ENCODE data around the genes PSPN and GTF2F1.

DNA sequence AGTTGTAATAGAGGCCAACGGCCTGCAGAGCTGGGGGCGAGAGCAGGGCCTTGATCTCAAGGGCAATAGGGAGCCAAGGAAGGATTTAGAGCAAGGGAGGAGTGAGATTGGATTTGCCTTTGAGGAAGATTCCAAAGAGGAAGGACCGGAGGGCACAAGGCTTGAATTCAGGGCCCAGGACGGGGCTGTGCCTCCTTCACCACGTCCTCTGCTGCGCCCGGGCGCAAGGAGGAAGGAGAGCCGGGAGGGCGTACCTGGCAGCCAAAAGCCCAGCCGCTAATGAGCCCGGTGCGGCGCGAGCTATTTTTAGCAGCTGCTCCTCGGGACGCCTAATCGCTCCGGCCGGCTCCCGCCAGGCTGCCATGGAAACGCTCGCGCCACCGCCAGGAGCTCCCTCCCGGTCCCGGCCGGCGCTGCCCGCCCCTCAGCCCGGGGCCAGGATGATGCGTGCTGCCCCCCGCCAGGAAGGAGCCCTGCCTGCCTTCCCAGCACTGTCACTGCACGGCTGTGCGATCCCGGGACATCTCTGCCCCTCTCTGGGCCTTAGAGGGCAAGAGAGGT lies 81.2 kb downstream of the ZNRF4 start:
- RRBS, 2 experiments = 2% methylated on average over 29 of the region's 36 CpGs

DNA sequence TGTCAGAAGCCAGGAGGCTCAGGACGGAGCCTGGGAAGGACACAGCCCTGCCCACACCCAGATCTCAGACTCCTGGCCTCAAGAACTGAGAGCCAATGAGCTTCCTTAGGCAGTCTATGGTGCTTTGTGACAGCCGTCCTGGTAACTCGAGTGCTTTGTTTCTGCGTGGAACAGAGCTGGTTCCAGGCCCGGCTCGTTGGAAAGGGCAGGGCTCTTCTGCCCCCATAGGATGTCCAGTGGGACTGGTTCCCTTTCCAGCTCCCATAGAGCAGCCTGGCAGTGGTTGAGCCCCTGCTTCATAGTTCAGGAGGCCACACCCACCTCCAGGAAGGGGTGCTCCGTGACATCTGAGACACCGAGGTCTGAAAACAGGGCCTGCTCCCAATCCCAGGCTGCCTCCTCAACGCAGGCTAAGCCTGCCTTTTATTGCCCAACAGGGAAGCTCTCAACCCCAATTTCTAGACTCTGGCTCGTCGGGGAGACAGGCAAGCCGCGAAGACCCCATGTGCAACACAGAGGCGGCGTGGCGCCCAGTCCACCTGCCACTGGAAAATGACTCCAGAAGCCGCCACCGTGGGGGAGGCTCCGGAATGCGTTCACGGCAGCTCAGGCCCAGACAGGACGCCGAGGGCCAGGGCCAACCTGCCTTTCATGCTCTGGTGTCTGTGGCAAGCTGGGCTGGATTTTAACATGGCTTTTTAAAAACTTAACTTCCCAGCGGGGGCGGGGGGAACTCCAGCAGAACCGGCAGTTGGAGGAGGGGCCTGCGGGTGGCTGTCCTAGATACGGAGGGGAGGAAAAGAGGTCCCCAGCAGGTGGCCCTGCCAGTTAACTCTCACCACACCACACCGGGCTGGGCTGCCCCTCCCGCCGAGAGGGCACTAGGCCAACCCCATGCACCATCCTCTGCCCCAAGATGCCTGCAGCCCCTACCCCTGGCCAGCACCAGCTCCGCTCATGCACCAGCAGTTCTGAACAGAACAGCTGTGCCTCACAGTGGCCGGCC lies 37.0 kb downstream of the SAFB2 start:
- RRBS, 2 experiments = 3 to 7% methylated on average over 3 to 4 of the region's 33 CpGs

- RRBS, 2 experiments = no CpG with 5 or more reads among the region's 20 CpGs
Observed at GRCh38 chr19:5623425-5623563, 411 bp downstream of the SAFB start.

GRCh38 chr19:5623876-5624766 lies 1.2 kb downstream of the SAFB start:
- RRBS, 2 experiments = 2% methylated on average over 5 of the region's 28 CpGs

DNA sequence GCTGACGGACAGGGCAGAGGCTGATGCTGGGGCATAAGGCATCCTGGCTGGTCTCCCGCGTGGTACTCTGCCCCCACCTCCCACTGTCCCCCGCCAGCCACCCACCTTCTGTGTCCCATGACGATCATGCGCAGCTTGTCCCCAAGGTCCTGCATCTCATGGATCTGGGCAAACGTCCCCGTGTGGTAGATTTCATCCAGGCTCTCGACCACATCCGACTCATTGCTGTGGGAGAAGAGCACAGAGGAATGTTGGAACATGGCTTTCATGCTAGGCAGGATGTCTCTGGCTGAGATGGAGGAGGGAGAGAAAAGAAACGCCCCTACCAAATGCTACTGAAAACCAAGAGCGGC lies 6.9 kb downstream of the LONP1 start:
- RRBS, 2 experiments = no CpG with 5 or more reads among the region's 12 CpGs

- RRBS, 2 experiments = no CpG with 5 or more reads among the region's 9 CpGs
Observed at GRCh38 chr19:5714016-5714565, 5.9 kb downstream of the LONP1 start.

DNA sequence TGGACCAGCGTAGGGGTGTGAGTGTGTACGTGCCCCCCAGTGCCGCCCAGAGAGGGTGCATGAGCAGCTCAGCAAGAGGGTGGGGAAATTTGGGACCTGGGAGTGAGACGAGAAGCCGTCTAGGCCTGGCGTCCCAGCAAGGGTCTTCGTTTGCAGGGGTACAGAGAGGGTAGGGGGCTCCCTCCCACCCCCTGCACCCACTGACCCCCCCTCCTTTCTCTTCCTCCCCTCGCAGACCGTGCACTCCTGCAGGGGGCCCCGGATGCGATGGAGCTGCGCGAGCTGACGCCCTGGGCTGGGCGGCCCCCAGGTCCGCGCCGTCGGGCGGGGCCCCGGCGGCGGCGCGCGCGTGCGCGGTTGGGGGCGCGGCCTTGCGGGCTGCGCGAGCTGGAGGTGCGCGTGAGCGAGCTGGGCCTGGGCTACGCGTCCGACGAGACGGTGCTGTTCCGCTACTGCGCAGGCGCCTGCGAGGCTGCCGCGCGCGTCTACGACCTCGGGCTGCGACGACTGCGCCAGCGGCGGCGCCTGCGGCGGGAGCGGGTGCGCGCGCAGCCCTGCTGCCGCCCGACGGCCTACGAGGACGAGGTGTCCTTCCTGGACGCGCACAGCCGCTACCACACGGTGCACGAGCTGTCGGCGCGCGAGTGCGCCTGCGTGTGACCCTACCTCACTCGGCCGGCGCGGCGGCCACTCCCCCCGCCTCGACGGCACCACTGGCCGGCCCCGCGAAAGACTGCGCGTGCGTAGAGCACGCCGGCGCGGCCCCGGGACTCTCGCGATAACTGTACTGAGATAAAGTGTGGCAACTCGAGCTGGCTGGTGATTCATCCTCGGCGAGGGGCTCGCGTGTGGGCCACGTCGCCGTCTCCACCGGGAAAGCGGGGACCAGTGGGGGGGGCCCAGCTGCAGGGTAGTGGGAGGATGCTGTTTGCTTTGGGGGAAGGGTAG lies 11.7 kb downstream of the FUT6 start:
- RRBS, 2 experiments = 2 to 3% methylated on average over 29 to 36 of the region's 111 CpGs

GRCh38 chr19:5847747-5848623 lies 8.5 kb upstream of the FUT6 start:
- RRBS, 2 experiments = no CpG with 5 or more reads among the region's 15 CpGs

DNA sequence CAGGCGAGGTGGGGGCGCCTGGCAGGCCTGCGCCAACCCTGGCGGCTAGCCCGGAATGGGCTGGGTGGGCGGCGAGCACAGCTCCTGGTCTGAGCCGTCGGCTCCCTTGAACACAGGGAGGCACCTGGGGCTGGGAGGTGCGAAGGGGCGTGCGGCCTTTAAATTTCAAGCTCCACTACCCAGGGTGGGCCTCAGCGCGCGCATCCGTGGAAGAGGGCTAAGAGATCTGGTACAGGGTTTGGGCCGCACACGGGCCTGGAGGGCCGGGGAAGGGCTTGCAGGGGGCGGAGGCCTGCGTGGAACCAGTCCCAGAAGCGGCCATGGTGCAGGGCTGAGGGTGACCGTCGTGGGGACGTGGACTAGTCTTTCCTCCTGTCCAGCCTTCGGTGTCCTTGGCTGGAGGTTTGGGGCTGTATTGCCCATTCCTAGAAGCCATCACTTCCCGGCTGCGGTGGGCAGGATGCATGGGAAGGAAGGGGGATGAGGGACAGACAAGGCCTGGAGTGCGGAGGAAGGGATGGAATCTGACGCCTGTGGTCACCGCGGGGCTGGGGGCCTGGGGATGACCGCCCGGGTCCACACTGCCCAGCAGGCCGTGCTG lies 11.4 kb downstream of the NDUFA11 start:
- RRBS, 2 experiments = 5 to 11% methylated on average over 2 of the region's 35 CpGs

GRCh38 chr19:5894145-5894562 lies 9.4 kb downstream of the NDUFA11 start:
- RRBS, 2 experiments = no CpG with 5 or more reads among the region's 15 CpGs

DNA sequence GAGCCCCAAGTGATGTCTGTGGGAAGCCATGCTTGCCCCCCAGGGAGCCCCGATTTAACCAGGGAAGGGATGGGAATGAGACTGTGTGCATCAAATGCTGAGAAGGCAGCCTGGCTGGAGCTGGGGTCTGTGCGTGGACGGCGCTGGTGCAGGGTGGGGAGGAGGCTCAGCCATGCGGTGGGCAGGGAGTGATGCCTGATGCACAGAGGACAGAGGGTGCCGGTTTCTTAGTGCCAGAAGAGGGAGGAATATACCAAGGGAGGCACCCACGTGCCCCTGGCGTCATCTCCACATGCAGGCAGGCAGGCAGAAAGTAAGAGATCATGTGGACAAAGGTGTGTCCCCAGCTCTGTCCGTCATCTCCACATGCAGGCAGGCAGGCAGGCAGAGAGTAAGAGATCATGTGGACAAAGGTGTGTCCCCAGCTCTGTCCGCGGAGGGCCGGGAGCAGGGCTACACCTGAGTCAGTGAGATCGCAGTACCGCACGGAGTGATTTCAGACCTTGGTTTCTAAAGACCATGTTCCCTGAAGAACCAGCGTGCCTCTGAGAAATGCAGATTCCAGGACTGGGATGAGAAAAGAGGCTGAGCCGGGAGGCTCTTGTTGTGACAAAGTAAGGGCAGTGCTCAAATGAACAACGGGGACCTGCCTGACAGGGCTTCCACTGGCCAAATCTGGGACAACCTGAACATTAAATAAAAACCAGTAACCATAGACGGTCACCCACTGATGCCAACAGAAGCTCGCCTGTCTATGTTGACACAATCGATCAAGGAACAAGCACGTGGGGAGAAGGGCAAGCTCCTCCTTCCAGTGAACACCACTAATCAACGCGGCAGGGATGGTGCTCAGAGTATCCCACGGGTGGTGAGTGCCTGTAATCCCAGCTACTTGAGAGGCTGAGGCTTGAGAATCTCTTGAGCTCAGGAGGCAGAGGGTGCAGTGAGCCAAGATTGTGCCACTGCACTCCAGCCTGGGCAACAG lies 22.3 kb downstream of the CAPS start:
- RRBS, 2 experiments = no CpG with 5 or more reads among the region's 25 CpGs

DNA sequence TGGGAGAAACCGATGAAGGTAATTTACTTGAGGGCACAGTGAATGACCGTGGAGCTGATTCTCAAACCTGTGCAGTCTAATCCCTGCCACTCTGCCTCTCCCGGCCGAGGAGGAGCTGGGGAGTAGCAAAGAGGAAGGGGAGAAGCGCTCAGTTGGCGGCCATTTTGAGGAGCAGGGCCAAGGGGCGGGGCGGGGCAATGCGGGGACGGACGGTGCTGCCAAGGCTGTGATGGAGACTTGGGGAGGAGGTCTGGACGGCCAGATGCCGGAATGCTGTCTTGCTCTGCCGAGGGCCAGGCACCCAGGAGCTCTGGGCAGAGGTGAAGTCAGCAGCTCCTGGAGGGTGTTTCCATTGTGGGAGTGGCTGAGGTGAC lies 12.4 kb upstream of the RANBP3 start:
- RRBS, 2 experiments = no CpG with 5 or more reads among the region's 14 CpGs

DNA sequence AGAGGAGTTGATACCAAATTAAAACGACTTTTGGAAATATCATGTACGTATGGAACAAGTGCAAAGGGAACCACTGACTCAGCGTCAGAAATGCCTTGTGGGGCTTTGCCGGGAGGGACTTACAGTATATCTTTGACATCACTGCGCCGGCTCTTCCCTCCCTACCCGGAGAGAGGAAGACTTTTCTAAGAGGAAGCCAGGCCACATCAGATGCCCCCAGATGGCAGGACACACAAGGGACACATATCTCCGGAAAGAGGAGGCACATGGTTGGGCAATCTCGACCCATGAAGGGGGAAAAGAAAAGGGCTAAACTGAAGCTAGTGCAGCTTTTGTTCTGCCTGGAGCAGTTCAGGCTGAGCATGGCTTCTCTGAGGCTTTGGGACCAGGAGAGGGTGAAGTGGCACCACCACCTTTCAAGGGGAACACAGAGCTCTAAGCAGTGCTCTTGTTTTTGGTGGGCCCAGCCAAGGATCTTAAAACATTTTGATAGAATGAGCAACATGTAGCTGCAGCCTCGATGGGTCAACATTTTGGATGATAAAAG lies 43.0 kb downstream of the RFX2 start:
- RRBS, 2 experiments = 6 to 11% methylated on average over 2 of the region's 10 CpGs

- RRBS, 2 experiments = 95 to 96% methylated on average over 5 of the region's 18 CpGs
Observed at GRCh38 chr19:6100178-6100887, 10.0 kb downstream of the RFX2 start.

DNA sequence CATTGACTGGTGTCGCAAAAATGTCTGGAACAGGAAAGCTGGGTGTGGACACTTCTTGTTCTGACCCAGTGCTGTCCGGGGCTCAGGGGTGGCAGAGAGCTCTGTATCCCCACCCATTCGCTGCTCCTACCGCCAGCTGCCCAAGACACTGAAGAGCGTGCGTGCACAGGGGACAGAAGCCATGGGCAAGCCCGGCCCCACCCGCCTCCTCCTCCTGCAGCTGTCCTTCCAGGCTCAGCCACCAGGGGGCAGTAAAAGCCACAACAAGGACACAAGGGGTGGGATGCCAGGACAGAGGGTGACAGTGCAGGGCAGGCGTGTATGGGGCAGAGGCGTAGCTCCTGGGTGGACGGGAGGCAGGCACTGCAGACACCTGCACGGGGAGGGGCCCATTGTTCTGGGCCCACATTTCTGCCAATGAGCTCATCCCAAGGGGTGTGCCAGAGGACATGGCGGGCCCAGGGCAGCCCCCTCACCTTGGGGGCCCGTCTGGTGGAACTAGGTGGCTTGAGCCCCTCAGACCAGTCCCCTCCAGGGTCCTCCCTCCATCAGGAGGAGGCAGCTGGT lies 61.3 kb downstream of the MLLT1 start:
- RRBS, 2 experiments = no CpG with 5 or more reads among the region's 14 CpGs

GRCh38 chr19:6269998-6270569 lies 9.7 kb downstream of the MLLT1 start:
- RRBS, 2 experiments = 3 to 5% methylated on average over 2 to 3 of the region's 21 CpGs

GRCh38 chr19:6301097-6301425 lies 21.3 kb upstream of the MLLT1 start:
- RRBS, 2 experiments = no CpG with 5 or more reads among the region's 4 CpGs

DNA sequence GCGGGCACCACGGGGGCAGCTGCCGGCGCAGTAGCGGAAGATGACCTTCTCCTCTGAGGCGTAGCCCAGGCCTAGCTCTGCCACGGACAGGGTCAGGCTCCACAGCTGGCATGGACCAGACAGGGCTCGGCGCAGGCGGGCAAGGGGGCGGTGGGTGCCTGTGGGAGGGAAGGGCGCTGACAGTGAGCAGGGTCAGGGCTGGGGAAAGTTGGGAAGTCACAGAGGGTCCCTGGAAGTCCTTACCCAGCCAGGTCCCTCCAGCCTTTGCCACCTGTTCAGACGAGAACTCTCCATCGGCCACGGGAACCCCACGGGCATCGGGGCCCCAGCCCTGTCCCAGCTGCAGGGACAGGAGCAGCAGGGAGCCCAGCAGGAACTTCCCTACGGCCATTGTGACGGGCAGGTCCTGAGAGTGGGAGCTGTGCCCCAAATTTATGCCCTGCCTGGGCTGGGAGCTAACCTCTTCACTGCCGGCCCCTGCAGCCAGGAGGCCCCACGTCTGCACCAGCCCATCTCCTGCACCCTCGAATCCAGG lies at the start of gene PSPN:
TSS of gene PSPN (minus strand) at position 475 of the 535 bp plus-strand sequence.
- RRBS, 2 experiments = 86 to 92% methylated on average over 3 of the region's 22 CpGs

DNA sequence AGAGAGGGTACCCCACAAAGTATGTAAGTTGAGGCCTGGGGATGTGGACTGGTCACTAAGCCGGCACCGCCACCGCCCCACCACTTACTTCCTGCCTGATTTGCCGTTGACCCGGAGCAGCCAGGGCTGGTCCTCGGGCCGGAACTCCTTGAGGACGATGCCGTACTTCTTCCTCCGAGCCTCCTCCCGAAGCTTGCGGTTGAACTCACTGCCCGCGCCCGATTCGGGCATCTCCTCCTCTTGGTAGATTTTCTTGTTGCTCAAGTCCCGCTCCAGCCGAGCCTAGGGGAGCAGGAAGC lies 3.7 kb downstream of the GTF2F1 start:
- RRBS, 2 experiments = 96 to 98% methylated on average over 5 of the region's 18 CpGs

DNA sequence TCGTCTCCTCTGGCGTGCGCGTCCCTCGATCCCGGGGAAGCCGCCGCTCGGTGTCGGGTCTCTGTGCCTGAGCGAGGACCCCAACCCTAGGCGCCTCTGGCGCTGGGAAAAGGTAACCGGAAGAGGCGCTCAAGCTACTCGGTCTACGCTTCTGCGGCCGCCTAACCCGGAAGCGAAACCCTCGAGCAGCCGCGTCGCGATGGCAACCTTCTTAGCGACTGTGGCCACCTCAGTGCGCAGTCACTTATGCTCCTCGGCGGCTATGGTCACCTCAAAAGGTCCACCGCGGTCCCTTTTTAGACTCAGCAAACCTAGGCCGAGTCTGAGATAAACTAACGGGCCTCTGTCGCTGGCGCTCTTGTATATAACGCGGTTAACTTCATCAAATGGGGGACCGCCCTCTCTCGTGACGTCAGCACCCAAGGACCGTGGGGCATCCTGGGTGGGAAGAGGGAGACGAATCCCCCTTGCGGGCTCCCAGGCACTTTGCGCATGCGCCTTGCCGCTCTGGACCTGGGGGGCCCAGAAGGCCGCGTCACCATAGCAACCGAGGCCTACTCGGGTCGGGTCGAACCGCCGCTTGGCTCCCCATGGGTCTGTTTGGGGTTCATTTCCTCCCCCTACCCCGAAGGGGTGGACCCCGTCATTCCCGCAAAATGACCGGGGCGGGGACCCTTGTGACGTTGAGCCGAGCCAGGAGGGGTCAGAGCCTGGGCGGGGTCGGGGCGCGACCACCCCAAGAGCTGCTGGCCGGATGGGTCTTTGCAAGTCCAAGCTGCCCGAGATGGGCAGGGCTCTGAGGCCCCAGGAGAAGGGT lies at the start of gene GTF2F1:
TSS of gene GTF2F1 (minus strand) at position 125 of the 817 bp plus-strand sequence.
- RRBS, 2 experiments = 2% methylated on average over 22 of the region's 68 CpGs